Temporal lobe (tissue), 2 donors: ENCODE data around the gene LVRN.

DNA sequence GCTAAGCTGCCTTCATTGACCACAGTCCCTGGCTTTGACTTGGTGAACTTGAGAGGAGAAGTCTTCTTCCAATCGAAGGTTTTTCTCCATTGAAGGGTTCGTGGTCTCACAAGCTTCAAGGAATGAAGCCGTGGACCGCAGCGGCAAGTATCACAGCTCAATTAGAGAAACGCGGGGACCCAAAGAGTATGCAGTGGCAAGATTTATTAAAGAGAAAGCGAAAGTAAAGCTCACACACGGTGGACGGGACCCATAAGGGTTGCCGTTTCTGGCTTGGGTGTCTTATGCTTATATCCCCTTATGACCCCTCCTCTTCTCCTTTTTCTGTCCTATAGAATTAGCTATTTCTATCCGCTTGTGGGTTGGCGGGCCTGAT is 101.2 kb downstream of the TRIM36 start:
- RAMPAGE, long total RNA, result no peak

DNA sequence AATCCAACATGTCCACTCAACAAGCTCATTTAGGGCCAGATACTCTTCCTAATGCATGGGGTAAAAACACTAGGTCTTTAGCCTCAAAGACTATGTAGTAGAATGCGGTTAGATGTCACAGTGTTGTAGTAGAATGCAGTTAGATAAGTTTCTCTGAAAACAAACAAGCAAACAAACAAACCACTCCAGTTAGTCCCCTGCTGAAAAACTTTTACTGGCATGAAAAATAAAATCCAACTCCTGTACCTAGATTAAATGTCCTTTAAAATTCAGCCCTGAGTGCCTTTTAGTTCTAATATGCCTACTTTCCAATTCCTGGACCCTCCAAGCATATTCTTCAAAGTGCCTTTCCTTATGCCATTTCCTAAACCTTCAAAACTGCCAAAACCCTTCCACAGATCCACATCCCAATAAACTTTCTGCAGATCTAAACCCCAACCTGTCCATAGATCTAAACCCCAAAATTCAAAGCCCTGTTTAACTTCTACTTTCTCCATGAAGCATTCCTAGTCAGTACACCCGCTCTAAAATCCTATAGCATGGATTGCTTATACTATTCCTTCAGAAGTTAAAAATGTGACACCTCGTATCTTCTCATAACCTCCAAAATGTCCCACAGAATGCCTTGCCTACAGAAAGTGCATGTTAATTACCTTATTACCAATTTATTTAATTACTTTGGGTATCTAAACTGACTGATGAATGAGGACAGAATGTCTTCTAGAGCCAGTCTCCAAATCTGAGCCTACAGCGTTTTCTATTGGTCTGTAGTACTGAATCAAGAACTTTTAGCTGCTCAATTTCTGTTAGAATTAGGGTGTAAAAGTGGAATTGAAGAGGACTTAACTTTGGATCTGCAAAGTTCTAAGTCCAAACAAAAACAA is 5.9 kb downstream of the FEM1C start:
- RAMPAGE, long total RNA, result no peak

DNA sequence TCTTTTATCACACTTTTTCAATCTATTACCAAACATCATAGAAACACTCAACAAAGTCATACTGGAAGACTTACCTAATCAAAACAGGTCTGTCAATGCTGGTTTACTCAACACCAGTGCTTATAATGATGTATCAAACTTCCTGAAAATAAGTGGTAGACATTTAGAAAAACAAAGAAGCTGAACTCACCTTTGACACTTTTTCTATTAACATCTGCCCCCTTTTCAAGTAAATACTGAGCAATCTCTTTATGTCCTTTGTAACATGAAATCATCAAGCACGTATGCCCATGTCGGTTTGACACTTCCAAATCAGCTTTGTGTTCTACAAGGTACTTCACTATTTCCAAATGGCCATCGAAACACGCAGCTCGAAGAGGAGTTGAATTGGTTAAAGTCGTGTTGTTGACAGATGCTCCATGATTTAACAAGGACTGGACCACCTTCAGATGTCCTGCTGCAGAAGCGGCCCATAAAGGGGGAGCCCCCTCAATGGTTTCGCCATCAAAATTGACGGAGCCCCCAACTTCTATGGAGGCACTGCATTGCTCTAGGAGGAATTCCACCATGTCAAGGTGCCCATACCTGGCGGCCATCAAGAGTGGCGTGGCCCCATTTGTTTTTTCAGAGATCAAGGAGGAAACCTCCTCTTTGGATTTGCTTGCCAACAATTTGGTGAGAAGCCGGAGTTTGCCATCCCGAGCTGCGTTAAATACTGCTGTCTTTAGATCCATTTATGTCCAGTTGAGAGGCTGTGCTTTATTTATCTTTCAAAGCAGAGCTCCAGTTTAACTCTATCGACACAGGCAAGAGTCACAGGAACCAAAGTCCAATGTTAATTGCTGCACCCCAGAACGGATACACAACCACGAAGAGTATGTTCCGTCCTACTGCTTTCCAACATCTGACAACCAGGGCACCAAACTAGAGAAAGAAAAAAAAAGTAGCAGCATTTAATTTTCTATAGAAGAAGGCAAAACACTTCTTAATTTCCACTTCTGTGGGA is 1.5 kb downstream of the FEM1C start:
- RAMPAGE, long total RNA, result no peak

GRCh38 chr5:115544940-115545198 is 294 bp upstream of the FEM1C start:
- RAMPAGE, long total RNA, result no peak

GRCh38 chr5:115796569-115796994 is 19.9 kb downstream of the CDO1 start:
- RAMPAGE, long total RNA, result no peak

GRCh38 chr5:115962345-115963345 is at the start of gene LVRN:
LVRN (plus strand) TSS chr5:115962475.
- RAMPAGE, long total RNA, result no peak

GRCh38 chr5:116343925-116344296 is 230.7 kb downstream of the SEMA6A start:
- RAMPAGE, long total RNA, result no peak

GRCh38 chr5:119070344-119070984 is 423 bp upstream of the DMXL1 start:
- RAMPAGE, long total RNA, result no peak

DNA sequence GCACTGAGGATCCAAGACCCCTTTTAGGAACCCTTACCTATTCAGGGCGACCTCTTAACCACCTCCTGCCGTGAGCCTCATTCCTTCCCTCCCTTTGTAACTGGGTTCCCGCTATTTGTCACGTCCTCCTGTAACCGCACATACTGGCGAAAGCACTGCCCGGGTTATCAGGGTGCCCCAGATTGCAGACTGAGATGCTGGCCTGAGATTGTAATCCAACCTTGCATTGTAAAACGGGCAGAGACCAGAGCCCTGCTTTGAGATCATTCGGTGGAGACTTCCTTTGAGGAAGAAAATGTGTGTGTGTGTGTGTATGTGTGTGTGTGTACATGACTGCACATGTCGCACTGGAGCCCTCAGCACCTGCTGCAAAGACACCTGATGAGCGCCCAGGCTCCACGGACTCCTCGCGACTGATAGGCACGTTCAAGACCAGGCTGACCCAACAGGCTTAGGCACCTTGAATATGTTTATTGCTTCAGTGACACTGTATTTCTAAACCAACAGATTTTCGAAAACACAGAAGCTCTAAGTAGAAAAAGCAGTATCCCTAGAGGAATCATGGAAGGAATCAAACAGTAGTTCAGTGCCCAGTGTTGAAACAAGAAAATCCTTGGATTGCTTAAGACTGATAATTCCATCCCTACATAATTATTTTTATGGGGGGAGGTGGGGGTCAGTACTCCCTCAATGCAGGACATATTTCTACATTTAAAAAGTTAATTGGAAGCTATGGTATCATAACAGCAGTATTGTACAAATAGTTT is 86.5 kb upstream of the TNFAIP8 start:
- RAMPAGE, long total RNA, result no peak

GRCh38 chr5:119270691-119271464 is 84.9 kb upstream of the TNFAIP8 start:
- RAMPAGE, long total RNA, result no peak

GRCh38 chr5:119323030-119323525 is 32.7 kb upstream of the TNFAIP8 start:
- RAMPAGE, long total RNA, result no peak

GRCh38 chr5:119358156-119358449 is 2.3 kb downstream of the TNFAIP8 start:
- RAMPAGE, long total RNA, result no peak

- RAMPAGE, long total RNA, result no peak
These were observed 32.7 kb downstream of the TNFAIP8 start for GRCh38 chr5:119388561-119388917.

GRCh38 chr5:119435420-119435831 is 16.9 kb upstream of the HSD17B4 start:
- RAMPAGE, long total RNA, result no peak

DNA sequence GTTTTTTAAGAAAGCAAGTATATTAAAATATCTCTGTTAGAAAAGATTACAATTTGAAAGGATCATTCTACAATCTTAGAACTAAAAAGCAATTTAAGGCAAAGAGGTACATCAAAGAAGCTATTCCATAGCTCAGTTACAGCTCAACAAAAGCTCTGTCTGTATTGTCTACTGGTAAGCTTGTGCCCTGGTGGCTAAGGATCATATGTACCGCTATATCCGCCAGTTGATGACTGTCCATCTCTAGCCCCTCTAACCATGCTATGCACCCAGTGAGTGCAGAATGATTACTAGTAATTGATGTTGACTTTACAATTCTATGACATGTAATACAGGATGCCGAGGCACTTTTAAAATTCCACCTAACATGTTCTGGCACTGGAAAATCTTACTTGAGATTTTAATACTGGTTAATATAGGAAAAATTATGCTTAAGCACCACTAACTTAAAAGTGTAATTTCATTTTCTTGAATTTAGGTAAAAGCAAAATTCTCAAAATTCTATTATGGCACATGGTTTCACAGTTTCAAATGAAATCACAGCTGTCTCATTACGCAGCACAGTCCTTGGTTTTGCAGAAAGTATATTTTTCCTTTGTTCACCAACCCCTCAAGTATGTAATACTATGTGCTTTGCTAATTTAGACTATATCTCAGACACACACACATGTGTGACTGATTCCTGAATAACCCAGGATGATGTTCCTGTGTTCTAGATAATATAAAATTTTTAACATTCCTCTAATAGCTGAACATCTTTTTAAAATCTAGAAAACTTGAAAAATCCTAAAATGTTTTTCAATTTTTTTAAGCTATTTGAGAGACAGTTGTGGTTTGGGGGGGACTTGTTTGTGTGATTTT is 12.9 kb downstream of the LOX start:
- RAMPAGE, long total RNA, result no peak

GRCh38 chr5:122077468-122077751 is 649 bp downstream of the LOX start:
- RAMPAGE, long total RNA, result no peak

GRCh38 chr5:122751140-122751937 is 23.5 kb upstream of the SNX2 start:
- RAMPAGE, long total RNA, result no peak

DNA sequence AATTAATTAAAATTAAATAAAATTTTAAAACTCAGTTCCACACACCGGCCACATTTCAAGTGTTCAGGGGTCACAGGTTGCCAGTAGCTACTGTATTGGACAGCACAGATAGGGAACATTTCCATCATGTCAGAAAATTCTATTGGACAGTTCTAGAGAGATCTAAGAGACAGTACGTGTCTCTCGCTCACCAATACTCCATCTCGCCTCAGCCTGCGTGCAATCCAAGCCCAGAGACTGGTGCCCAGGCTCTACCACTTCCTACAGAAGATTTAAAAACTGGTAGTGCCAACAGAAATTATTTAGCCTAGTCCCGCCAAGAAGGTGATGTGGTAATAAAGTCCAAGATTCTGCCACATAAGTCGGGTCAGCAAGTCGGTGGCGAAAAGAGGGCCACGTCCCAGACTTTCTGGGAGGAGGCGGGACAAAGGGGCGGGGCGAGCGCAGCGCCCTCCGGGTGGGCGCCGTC is 364 bp upstream of the SNX2 start:
- RAMPAGE, long total RNA, result no peak

- RAMPAGE, long total RNA, result no peak
These were observed 17.6 kb downstream of the SNX24 start for GRCh38 chr5:122862777-122863577.

DNA sequence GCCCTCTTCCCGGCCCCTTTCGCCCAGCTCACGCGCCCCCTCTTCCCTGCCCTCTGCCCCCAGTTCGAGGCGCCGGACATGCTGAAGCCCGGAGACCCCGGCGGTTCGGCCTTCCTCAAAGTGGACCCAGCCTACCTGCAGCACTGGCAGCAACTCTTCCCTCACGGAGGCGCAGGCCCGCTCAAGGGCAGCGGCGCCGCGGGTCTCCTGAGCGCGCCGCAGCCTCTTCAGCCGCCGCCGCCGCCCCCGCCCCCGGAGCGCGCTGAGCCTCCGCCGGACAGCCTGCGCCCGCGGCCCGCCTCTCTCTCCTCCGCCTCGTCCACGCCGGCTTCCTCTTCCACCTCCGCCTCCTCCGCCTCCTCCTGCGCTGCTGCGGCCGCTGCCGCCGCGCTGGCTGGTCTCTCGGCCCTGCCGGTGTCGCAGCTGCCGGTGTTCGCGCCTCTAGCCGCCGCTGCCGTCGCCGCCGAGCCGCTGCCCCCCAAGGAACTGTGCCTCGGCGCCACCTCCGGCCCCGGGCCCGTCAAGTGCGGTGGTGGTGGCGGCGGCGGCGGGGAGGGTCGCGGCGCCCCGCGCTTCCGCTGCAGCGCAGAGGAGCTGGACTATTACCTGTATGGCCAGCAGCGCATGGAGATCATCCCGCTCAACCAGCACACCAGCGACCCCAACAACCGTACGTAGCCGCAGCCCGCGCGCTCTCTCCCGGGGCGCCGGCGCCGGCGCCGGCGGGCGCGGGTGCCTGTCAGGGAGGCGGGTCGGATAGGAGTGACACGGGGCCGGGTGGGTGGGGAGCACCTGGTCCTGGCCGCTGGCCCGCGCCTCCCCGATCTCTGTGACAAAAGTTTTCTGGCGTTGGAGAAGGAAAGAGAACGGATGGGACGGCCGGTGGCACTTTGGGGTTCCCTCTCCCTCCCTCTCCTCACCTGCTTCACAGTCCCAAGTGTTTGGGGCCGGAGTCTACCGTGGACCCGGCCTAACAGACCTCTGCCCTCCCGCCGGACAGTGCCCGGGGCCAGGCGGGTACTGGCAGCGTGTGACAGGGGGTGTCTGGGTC is 1.2 kb downstream of the PRDM6 start:
- RAMPAGE, long total RNA, result no peak